Ileum (tissue), 1 donor: Measurements from ENCODE around the gene BAMBI.

DNA sequence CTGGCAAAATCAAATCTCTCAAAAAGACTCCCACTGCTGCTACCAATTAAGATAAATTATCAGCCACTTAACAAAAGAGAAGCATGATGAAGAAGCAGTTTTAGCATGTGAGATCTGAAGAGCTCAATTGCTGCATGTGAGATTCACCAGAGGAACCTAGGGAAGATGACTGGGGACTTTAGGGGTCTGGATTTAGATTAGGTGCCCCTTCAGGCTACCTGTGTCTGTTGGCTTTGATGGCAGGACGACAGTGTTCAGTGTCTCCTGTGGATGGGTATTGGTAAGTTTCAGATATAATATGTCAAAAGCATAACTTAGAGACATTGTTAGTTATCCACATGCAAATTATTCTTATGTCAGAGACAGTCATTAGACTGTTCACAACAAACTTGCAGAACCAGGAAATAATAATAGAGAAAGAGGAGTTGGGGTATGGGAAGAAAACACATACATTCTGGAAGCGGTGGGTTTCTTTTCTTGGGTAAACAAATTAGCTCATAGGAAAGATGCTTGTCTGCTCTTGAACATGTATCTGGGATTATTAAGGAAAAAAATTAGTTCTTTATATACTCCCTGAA lies 20.7 kb downstream of the RAB18 start:
- PRO-cap: no peak

DNA sequence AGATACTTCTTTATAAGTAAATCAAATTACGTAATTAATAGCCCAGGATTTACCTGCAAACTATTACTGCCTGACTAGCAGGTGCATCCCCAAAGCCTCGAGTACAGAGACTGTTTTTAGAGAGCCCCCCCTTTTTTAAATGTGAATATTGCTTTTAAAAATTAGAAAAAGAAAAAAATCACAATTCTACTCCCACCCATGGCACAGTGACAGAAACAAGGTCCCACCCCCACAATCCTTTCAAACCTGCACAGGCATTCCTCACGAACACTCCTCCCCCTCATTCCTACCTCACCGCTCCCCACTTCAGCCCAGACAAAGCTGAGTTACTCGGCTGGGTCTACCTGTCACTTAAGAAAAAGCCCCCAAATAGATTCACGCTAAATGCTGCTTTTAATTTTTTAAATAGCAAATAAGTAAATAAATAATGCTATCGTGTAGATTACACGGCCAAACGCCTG lies 906 bp downstream of the MPP7 start:
- PRO-cap: no peak

DNA sequence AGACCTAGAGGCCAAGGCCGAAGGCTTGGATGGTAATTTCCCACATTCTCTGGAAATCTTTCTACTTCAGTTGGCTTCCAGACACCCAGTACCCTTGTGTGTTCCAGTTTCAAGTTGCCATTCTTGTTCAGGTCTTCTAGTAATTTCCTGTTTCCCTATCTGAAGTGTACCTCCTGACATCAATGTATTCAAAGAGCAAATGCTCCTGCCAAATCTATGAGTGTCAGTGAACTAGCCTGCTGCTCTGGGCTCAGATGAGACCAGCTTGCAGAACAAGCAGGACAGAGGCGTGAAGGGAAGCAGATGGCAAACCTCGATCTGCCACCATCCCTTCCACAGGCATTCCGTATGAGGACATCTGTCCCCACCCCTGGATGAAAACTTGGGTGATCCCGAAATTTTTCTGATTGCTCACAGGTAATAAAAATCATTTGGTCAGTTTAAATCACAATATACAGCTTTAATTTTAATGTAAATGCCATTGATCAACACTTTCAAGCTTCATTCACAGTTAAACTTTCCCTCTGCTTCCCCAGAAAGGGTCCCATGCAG lies 4.4 kb upstream of the MPP7 start:
- PRO-cap: no peak

DNA sequence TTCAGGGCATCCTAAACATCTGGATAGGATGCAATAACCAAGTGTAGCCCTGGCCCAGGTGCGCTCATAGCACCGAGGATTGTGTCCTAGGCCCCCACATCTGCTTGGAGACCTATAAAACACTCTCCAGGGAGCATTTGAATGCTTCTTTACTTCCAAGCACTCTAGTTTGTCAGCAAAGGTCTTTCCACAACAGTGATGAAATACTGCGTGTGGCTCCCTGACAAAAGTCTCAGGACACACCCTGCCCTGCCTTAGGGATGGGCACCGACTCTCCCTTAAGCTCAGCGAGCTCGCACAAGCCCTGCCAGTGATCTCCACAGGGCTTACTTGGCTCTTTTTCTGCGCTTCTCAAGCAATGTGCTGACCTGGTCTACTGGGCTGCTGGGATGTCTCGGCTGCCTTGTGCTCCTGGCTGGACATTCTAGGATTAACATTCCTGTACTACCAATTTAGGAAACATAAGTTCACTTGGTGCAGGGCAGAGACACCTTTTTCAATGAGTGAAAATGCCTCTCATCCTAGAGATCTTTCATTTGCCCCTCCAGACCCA lies 84.3 kb upstream of the MPP7 start:
- PRO-cap: no peak

DNA sequence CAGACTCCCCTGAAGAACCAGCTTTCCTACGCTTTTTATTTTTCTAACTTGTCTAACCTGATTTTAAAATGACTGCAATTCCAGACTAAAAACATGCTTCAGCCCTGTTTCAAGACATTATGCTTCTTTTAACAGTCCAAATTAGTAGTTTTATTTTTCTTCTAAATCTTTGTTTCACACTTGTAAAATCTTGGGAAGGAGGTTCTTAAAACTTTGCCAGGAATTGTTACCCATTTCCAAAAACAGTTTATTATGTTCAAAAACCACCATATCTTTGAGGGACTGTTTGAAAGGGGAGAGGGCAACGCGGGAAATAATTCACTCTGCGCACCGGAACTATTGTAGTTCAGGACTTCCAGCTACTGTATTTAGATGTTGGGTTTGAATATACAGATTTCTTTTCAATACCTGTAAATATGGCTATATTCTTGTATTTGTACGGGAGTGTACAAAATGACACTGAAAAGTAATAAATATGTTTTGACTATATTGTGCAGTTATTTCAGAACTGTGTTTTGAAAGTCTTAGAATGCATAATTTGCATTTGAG lies 54.7 kb upstream of the BAMBI start:
- PRO-cap: no peak

DNA sequence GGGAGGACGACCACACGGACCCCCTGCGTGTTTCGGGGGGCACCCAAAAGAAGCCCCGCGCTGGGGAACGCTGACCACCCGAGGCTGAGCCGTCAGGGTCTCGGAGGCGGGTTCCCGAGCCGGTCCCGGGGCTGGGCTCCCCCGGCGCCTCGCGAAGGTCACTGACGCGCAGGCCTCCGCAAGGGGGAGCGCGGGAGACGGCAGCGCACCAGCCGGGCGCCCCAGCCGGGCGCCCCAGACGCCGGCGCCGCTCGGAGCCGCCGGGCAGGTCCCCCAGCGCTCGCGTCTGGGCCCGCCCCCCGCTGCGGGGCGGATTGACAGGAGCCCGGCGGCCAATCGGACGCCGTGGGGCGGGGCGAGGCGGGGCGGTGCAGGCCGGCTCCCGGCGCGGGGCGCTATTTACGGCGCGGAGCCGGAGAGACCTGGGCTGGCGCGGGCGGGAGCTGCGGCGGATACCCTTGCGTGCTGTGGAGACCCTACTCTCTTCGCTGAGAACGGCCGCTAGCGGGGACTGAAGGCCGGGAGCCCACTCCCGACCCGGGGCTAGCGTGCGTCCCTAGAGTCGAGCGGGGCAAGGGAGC lies at the start of gene BAMBI:
TSS of gene BAMBI (plus strand) at position 425 of the 581 bp plus-strand sequence.
- PRO-cap: bidirectional peak, plus-strand start at position 427 of the sequence, minus-strand start at position 240 of the sequence

GRCh38 chr10:28879807-28880415 lies 202.6 kb downstream of the BAMBI start:
- PRO-cap: no peak

DNA sequence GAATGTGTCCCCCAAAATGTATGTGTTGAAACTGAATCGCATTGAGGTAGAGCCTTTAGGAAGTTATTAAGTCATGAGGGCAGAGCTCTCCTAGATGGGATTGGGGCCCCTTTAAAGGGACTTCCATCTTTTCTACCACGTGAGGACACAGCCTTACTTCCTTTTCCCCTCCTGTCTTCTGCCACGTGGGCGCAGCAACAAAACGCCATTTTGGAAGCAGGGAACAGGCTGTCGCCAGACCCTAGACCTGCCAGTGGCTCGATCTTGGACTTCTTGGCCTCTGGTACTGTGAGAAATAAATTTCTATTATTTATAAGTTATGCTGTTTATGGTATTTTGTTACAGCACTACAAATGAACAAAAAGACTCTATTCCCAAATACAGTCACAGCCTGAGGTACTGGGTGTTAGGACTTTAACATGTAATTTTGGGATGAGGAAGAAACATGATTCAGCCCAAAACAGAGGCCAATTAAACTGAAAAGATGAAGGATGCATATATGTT lies 201.4 kb upstream of the LYZL1 start:
- PRO-cap: unidirectional peak, minus-strand start at position 204 of the sequence

- PRO-cap: no peak
These were observed 99.3 kb downstream of the SVIL start for GRCh38 chr10:29535207-29536135.

- PRO-cap: unidirectional peak, plus-strand start at chr10:29647664
These were observed 12.7 kb upstream of the SVIL start for GRCh38 chr10:29647481-29647929.

DNA sequence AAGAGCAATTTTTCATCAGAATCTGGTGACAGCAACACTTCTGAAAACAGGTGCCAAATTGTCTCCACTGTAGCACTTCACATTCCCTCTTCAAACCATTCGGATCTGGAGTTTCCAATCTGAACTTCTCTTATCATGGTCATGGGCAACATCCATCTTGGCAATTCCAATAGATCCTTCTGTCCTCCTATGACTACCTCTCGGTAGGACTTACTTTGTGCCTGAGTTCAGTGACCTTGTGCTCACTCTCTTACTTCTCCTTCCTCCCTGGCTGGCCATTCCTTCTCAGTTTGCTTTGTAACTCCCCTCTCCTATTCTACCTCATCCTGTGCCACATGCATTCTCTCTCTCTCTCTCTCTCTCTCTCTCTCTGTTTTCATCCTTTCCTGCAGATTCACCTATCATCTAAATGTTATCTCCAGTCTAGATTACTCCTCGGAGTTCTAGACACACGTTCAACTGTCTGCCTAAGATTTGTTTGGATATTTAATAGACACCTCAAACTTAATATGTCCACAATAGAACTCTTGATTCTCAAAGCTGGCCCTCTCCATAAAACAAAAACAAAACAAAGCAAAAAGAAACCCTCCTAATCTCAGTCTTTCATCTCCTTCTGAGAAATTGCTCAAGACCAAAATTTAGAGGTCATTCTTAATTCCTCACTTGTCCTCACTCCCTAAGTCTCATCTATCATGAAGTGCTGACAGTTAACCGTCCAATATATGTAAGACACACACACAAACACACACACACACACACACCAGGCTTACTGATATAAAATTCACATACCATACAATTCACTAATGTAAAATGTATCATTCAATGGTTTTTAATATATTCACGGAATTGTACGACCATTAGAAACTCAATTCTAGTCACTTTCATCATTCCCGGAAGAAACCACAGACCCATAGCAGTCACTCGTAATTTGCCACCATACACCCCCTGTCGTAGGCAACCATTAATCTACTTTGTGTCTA lies 16.8 kb upstream of the SVIL start:
- PRO-cap: no peak

DNA sequence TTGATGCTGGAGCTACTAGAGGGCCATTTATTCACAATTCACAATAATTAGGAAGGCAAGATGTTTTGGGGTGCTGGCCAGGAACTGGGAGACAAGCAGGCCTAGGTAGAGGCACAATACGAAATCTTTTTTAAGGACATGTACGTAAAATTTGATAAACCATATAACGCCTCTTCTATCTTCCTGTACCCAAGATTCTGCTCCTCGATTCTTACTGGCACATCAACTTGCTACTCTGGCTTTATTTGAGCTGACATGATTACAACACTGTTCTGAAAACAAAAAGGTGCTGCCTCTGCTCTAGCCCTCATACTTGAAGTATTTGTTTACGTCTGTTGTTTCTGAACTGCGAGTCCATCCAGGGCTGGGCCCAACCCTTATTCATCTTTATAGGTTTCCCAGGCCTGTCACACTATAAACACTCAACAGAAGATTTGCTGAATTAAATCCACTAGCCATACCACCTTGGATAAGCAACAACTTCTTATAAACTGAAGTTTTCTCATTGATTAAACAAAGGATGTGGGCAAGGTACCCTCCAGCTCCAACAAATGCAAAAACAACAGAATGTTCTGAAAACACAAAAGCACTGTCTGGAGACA lies 96.2 kb upstream of the SVIL start:
- PRO-cap: no peak

GRCh38 chr10:29830835-29831142 lies 196.0 kb upstream of the SVIL start:
- PRO-cap: no peak

DNA sequence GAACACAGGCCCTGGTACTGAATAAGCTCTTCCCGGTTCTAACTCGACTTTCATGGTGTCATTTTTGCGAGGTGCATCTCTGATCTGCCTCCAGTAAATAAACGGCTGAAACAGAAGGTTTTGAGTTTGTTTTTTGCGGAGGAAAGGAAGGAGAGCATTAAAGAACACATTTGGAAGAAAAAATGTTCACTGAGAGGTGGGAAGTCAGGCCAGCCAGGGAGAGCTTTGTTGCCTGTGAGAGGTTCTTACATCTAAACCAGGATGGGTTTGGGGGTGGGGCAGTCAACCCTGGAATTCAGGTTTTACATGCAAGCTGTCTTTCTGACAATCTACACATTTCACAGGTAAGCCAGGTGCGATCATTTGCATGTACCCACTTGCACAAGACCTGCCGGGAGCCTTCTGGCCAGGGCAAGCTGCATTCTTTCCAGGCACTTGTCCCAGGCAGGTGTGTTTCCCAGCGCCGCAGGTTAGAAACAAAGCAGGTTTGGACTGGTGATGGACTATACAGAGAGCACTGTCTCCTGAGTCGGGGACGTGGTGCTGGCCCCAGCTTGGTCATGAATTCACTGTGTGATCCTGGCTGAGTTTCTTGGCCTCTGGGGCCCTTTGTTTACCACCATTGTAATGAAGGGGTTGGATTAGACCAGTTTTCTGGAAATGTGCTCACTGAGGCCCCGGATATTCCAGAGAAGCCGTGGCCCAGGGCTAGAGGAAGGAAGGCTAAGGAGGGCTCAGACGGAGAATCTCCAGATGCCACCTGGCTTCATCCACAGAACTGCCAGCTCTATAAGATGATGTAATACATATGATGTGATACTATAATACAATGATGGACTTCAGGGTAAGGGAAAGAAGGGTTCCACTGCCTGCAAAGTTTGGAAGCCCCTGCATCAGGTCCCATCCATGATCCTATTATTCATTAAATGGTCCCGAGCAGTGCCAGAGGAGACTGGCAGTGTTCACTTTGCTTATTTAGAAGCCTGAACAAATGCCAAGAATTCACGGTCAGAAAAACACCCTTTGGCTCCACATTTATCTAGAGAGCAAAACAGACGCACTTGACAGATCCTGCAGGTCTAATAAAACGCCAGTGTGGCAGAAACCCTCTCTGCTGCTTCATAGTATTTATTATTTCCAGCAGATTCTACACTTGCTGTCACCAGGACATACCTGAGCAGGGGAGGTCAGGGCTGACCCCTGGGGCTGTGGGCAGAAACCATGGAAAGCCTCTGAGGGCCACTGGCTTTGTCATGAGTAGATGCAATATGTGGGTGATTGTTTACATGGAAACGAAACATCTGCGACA lies 205.3 kb upstream of the SVIL start:
- PRO-cap: no peak

GRCh38 chr10:30026056-30026731 lies 33.2 kb downstream of the JCAD start:
- PRO-cap: no peak

DNA sequence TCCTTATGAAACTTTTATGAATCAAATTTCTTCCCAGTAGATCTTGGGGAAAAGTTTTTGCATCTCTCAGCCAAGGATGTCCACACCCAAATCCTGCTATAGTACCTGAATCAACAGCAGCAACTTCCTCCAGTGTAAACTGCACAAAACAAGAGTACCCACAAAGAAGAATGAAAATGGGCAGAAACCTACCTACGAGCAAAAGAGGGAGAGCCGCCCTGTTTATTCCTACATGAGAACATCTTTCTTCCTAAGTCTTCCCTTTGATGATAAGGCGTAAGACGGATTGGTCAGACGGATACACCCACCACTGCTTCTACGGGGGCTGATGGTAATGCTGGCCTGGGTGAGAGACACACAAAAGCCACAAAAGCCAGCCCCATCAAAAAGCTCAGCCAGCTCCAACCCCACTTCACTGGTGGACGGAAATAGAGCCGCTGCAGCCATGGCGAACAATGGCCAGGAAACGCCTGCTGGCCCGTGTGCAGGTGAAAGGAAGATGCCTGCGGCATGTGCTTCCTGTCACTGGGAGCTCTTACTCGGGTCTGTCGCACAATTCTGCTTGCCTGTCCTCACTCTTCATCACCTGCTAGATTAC lies 10.4 kb downstream of the JCAD start:
- PRO-cap: no peak

- PRO-cap: no peak
These were observed 685 bp downstream of the JCAD start for GRCh38 chr10:30058634-30059167.

GRCh38 chr10:30359548-30360198 lies 10.6 kb upstream of the MTPAP start:
- PRO-cap: bidirectional peak, plus-strand start at chr10:30359865, minus-strand start at chr10:30359713

DNA sequence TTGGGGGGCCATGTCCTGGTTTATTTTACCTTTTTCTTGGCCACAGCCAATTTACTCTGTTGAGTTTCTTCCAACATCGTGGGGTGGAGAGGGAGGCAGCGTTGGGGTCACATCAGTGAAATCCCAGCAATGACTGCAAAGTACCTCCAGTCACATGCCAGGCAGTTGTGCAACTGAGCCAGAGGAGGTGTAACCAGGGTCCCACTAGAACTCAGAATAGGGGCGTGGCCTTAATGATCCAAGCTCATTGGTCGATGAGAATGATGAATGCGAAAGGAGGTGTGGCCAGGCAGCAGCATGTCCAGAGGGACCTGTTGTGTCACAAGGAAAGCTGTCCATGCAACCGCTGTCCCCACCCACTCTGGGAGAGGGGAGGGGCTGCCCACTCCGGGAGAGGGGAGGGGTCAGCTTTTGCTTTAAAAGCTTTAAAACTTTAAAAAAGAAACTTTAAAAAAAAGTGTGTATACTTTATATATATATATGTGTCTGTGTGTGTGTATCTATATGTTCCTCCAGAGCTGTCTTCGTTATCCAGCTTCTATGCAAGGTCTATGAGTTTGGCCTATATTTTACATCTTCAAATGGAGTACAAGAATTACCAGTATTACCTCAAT lies 25.3 kb upstream of the MTPAP start:
- PRO-cap: no peak

- PRO-cap: no peak
These were observed 4.0 kb downstream of the MAP3K8 start for GRCh38 chr10:30437912-30438413.